Skeletal muscle tissue (tissue), 7 donors: ENCODE measurements around a stretch of chrX.

GRCh38 chrX:10172918-10173281 is 16.1 kb downstream of the CLCN4 start:
- PRO-cap, 3 experiments, result no peak in any of the 3 experiments
- RAMPAGE, long total RNA, result no peak
- RRBS, 2 experiments, result no CpG with 5 or more reads among the region's 11 CpGs

GRCh38 chrX:10175414-10176009 is 18.7 kb downstream of the CLCN4 start:
- PRO-cap, 3 experiments, result peak in 1 of 3 experiments; most common plus-strand start chrX:10175731 (in 1); most common minus-strand start chrX:10175654 (in 1)
- RAMPAGE, long total RNA, result no peak
- RRBS, 2 experiments, result no CpG with 5 or more reads among the region's 7 CpGs

DNA sequence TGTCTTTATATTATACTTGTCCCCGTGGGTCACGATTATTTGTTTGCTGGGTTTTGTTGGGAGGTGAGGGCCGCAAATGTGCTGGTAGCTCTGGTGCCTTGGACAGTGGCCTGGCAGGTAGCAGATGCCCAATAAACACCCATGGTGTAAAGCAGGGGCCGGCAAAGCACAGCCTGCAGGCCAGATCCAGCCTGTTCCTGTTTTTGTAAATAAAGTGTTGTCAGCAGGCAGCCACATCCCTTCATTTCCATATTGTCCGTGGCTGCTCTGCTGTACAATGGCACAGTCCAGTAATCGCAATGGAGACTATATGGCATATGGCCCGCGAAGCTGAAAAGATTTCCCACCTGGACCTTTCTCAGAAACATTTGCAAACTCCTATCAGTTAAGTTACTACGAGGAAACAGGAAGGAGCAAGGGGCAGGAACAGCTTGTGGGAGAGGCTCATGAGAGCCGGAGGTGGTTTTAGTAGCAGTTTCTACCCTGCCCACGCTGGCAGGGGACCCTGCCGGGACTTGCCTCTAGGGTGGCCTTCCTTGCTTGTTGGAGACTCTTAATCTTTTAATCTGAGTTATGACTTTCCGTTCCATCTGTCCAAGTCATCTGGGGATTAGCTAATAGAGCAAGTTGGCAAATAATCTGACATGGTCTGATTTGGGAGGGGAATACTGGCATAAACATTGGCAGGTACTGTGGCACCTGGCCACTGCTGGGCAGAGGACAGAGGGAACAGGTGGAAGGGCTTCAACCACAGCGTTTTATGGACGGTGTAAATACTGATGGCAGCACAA is 19.5 kb downstream of the CLCN4 start:
- PRO-cap, 3 experiments, result peak in 1 of 3 experiments; most common plus-strand start position 250 of the sequence (in 1); most common minus-strand start position 107 of the sequence (in 1)
- RAMPAGE, long total RNA, result no peak
- RRBS, 2 experiments, result 8 to 28% methylated on average over 3 of the region's 15 CpGs

DNA sequence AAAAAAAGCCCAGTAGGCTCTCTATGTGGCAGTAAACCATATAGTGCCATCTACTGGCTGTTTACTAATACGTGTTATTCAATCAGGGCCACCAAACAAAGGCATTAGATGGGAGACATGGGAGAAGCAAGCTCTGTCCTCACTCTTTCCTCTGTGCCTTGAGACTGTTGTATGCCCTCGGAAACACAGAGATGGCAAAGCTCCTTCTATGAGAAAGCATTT is 148.8 kb upstream of the MID1 start:
- PRO-cap, 3 experiments, result no peak in any of the 3 experiments
- RAMPAGE, long total RNA, result no peak
- RRBS, 2 experiments, result no CpG with 5 or more reads among the region's 2 CpGs

DNA sequence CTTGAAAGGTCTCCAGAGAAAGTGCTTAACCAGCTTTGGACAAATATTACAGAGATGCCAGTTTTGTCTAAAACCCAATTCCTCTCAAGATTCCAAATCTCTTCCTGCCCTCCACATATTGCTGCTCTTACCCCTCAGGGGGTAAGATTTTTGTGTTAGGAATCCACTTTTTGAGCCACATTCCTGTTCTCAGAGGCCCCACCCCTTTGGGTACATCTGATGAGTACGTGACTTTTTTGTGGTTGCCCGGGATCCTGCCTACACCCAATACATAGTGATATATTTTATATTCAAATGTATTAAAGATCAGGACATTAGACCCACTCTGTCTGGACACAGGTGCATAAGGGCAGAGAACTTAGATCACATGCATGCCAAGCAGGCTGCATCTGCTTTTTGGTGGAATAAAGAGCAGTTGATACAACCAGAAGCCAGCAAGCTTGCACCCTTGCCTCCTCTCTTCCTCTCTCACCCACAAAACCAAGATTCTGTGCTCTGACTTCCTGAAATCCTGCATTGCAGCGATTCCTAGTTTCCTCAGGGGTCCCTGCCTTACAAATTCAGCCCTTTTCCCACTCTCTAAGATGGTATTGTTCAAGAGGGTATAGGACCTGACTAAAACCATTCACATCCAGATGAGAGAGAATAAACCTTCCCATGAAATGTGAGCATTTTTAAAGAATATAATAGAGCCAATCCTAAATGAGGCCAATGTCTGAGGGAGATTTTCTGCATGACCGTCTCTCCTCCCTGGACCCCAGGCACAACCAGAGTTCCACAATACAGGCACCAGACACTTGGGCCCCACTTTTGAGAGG is 2.2 kb downstream of the AMELX start:
- PRO-cap, 3 experiments, result no peak in any of the 3 experiments
- RAMPAGE, long total RNA, result no peak
- RRBS, 2 experiments, result no CpG with 5 or more reads among the region's 4 CpGs

- PRO-cap, 3 experiments, result no peak in any of the 3 experiments
- RAMPAGE, long total RNA, result no peak
These were observed 23.0 kb downstream of the AMELX start for GRCh38 chrX:11316051-11316718.

DNA sequence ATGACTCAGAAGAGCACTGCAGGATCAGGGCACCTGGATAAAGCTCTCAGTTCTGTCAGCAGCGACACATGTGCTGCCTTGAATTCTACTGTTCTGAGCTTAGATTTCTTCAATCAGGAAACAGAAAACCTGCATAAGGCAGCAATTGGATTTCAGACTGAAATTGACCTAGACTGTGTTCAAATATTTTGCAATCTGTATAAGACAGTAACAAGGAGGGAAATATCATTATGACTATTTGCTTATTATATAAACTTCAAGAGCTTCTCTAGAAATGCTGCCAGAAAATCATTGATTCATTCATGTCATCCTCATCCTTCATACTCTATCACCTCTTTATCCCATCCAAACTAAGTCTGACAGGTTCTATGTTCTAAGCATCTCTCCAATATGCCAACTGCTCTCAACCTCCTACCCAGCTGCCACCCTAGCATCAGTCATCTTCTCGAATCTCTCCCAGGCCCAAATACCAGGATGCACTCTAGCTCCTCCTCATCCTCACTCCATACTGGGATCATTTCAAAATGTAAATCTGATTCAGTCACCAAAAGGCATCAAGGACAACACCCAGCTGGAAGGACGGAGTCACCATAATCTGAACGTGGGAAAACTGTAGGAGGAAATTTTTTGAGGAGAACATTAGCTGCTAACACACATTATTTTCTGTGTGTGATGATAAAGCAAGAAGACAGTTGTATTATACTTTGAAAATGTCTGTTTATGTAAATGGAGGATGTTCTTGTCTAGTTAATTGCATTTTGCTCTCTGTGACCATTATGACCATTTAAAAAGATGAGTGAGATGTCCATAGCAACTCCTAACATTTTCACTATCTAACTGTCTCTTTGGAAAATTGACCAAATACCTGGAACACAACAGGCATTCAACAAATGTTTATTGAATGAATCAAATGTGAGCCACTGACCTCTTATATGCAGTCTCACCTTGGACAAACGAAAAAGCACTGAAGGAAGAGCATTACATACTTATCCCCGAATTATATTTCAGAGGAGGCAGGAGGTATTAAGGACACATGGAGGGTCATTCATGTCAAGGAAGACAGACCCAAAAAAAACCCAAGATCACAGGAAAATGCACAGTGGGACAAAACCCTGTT is 131.3 kb downstream of the AMELX start:
- PRO-cap, 3 experiments, result no peak in any of the 3 experiments
- RAMPAGE, long total RNA, result no peak
- RRBS, 2 experiments, result no CpG with 5 or more reads among the region's 6 CpGs

GRCh38 chrX:12949324-12950587 is 25.2 kb upstream of the TMSB4X start:
- PRO-cap, 3 experiments, result no peak in any of the 3 experiments
- RAMPAGE, long total RNA, result no peak
- RRBS, 2 experiments, result no CpG with 5 or more reads among the region's 15 CpGs

DNA sequence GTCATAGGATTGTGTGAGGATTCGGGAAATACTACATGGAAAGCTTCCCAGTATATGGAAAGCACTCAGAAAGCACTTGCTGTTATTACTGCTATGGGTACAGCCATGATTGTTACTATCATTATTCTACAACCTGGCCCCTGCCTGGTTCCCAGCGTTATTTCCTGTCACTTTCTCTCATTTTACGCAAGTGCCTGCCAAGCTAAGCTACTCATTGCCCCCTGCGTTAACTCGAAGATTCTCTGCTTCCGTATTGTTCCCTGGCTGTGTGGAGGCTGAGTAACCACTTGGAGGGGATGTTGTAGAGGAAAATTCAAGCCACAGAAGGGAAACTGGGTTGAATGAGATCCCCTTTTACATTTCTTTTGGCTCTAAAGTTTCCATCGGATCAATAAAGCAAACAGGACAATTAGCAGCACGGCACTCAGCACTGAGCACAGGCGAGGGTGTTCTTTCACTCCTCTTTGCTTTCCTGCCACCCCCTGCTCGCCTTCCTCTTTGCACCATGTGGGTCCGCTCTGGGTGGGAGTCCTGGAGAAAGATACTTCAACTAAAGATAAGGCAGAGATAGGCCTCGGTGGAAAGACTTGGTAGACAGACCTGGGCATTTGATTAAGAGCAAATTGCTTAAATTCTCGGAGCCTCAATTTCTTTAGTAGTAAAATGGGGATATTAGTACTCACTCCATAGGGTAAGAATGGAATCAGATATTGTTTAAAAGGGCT is 4.2 kb upstream of the TMSB4X start:
- PRO-cap, 3 experiments, result no peak in any of the 3 experiments
- RAMPAGE, long total RNA, result no peak
- RRBS, 2 experiments, result no CpG with 5 or more reads among the region's 13 CpGs

DNA sequence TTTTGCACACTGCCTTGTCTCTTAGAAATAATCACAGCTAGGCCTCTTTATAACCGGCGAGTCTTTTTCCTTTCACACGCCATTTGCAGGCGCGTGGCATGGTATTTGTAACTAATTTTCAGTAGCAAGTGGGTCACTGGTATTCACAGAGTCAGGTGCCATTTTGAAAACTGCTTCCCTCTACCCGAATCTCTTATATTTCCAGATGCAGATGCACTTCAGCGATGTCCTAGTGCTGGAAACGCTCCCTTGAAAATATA is 1.0 kb upstream of the TMSB4X start:
- PRO-cap, 3 experiments, result no peak in any of the 3 experiments
- RAMPAGE, long total RNA, result no peak
- RRBS, 2 experiments, result no CpG with 5 or more reads among the region's 8 CpGs

DNA sequence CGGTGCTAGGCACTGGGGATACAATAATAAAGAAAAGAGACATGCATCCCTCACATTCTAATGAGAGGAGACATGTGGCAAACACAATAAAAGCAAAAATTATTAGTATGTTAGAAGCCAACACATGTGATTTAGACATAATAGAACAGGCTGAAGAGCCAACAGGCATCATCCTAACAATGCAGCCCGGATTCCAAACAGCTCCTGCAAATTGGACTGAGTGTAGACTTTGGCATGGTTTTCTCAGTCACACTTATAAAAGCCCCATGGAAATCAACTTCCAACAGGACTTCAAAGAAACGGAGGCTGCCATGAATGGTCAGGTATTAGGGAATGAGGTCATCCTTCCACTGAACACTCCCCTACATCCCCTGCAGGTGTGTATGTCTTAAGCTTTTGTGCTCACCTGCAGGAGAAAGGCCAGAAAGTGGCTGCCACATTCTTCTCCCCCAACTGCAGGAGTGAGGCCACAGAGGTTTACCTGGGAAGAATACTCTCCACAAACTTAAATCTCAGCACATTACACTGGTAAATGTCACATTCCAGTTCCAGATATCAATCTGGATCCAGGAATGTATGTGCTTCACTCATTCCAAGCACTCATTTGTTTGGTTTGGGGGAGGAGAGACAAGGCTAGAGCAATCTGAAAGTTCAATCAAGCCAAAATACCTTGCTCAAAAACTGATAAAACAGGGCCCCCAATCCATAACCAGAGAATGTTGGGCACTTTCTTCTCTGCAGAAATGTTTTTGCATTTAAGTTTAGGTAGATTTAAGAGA is 15.6 kb downstream of the FAM9C start:
- PRO-cap, 3 experiments, result no peak in any of the 3 experiments
- RAMPAGE, long total RNA, result no peak
- RRBS, 2 experiments, result no CpG with 5 or more reads among the region's 3 CpGs

- PRO-cap, 3 experiments, result no peak in any of the 3 experiments
- RAMPAGE, long total RNA, result no peak
- RRBS, 2 experiments, result no CpG with 5 or more reads among the region's 6 CpGs
These were observed 30.2 kb upstream of the FAM9C start for GRCh38 chrX:13074582-13075048.

DNA sequence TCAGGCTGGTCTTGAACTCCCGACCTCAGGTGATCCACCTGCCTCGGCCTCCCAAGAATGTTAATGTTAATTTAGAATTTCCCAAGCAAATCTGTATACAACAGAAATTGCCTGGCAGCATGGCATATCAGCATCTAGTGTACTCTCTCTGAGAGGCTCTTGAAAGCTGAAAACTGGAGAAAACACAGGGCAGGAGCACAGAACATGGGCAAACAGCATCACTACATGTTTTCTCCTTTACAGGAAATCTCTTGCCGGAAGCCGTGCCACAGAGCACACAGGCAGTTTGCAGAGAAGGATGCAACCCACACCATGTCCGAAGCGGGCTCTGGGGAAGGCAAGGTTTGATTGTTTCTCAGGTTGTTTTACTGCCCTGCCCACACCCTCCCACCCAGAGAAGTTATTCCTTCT is 41.0 kb upstream of the FAM9C start:
- PRO-cap, 3 experiments, result no peak in any of the 3 experiments
- RAMPAGE, long total RNA, result no peak
- RRBS, 2 experiments, result no CpG with 5 or more reads among the region's 6 CpGs

DNA sequence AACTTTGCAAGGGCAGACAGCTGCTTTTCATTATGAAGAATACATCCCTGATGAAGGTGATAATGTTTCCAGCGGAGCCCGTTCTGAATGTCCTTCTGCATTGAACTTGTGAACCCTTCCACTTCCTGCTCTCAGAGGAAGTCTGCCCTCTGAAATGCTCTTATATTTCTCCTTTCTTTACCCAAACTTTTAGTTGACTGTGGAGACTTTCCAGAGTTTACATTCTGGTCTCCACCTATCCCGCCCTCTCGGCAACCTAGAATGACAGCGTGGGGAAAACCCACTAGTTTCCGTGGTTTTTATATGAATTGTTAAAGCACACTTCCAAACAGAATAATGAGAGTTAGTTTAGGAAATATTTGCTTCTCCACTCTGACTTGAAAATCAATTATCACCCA is 123.5 kb upstream of the FAM9C start:
- PRO-cap, 3 experiments, result no peak in any of the 3 experiments
- RAMPAGE, long total RNA, result no peak
- RRBS, 2 experiments, result no CpG with 5 or more reads among the region's 6 CpGs

DNA sequence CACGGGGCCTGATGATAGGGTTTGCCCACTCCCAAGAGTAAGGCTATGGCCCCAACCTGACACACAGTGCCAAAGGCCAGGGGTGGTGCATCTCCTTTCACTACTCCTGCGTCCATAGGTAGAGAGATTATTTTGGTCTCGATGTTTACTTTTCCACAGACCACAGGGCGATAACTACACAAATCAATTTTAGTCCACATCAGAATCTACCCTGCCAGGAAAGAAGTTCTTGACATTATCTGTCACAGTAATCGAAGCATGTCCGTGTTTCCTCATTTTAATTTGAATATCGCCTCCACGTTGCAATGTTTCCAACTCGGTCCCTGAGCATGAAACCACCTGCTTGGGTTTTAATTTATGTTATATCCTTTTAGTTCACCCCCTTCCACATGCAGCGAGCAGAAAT is 100.0 kb upstream of the ATXN3L start:
- PRO-cap, 3 experiments, result no peak in any of the 3 experiments
- RAMPAGE, long total RNA, result no peak
- RRBS, 2 experiments, result no CpG with 5 or more reads among the region's 10 CpGs

- PRO-cap, 3 experiments, result no peak in any of the 3 experiments
- RAMPAGE, long total RNA, result no peak
- RRBS, 2 experiments, result no CpG with 5 or more reads among the region's 13 CpGs
These were observed 95.6 kb upstream of the EGFL6 start for GRCh38 chrX:13473386-13474577.

- PRO-cap, 3 experiments, result no peak in any of the 3 experiments
- RAMPAGE, long total RNA, result no peak
- RRBS, 2 experiments, result no CpG with 5 or more reads among the region's 8 CpGs
These were observed 81.5 kb upstream of the EGFL6 start for GRCh38 chrX:13487682-13488519.

DNA sequence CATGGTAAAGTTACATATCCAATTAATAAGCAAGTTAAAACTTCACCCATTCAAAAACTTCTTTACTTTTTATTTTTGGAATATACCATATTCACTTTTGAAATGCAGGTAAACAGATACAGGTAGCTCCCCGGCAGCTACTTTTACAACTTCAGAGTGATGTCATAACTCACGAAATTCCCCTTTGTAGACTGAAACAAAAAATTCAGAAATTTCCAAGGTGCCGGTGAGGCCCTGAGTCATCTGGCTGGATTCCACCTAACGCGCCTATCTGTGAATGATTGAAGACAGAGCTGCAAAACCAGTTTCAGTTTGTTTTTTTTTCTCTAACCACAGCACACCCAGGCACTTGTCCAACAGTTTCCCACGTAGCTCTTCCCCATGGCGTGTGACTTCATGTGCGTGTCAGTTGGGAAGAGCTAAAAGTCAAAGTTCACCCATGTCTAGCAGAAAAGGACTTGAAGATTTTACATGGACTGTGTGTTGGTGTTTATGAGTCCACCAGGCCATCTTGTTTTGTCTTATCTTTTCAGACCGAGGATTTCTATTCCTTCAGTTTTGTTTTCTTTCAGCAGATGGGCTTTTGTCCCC is 16.3 kb downstream of the TCEANC start:
- PRO-cap, 3 experiments, result no peak in any of the 3 experiments
- RAMPAGE, long total RNA, result no peak
- RRBS, 2 experiments, result 32 to 53% methylated on average over 1 to 2 of the region's 9 CpGs

- PRO-cap, 3 experiments, result no peak in any of the 3 experiments
- RAMPAGE, long total RNA, result no peak
- RRBS, 2 experiments, result no CpG with 5 or more reads among the region's 3 CpGs
These were observed 25.3 kb downstream of the GPM6B start for GRCh38 chrX:13791471-13792091.

DNA sequence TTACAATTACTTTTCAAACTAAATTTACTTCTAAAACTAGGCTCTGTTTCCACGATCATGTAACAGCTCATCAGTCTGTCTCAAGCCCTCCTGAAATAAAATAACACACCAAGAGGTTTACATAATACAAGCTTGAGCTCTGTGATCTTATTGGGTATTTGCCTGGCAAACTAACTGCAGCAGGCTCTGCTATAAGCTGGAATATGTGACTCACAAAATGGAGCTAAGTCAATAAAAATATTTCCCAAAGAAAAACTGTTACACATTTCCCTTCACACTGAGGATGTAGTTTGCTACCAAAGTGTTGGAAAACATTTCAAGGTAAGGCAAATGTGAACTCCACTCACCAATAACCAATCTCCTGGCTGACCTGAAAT is 94.7 kb upstream of the GPM6B start:
- PRO-cap, 3 experiments, result no peak in any of the 3 experiments
- RAMPAGE, long total RNA, result no peak
- RRBS, 2 experiments, result no CpG with 5 or more reads among the region's 1 CpG